Measurements from ENCODE around the genes PCDH18 and NDUFC1.

GRCh38 chr4:137359829-137360203 lies 172.5 kb downstream of the PCDH18 start:
- PRO-cap: no peak

DNA sequence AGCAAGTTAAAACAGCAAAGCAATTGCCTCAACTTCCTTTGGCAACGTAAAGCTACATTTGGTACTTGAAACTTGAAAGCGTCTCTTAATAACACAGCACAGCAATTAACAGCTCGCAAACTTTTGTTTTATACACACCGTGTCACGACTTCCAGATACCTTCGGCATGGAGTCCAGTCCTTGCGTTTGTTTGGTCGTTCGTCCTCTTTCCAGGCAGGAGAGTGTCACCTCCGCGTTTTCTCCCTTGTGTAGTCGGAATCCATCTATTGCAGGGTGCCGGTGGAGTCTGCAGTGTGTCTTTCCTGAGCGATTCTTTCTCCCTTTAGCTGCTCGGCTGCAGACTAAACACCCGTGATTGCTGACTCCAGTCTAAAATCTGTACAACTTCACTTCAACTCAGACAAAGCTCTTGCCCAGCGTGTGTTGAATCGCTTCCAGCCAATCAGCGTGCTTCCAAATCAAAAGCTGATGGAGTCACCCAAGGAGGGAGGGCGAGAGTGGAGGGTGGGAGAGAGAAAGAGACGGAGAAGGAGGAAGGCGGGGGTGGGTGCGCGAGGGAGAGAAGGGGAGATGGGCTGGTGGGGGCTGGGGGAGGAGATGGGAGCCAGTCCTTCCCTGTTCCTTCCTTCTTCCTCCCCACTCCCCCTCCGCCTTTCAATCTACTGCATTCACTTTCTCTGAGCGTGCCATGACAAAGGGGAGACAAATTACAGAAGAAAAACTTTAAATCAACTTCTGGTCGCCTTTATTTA lies at the start of gene PCDH18:
Gene PCDH18, minus strand, starts transcription at position 378 of the 752 bp plus-strand sequence.
- PRO-cap: bidirectional peak, plus-strand start at position 516 of the sequence, minus-strand start at position 347 of the sequence

- PRO-cap: no peak
These were observed 168.4 kb upstream of the PCDH18 start for GRCh38 chr4:137700591-137701170.

DNA sequence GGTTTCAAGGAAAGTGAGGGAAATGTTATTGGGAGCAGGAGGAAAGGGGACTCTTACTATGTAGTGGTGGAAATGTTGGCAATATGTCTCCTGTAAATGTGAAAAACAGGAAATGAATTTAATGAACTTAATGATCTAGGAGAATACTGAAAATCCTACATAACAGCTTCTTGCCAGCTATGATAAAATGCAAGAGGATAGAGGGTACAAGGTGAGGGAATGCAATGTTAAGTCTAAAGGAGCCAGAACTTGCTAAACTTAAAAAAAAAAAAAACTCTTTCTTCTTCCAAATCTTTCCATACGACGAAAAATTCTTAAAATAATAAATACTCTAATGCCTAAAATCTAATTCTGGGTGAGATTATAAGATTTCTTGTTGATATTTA lies 278.9 kb upstream of the PCDH18 start:
- PRO-cap: no peak

DNA sequence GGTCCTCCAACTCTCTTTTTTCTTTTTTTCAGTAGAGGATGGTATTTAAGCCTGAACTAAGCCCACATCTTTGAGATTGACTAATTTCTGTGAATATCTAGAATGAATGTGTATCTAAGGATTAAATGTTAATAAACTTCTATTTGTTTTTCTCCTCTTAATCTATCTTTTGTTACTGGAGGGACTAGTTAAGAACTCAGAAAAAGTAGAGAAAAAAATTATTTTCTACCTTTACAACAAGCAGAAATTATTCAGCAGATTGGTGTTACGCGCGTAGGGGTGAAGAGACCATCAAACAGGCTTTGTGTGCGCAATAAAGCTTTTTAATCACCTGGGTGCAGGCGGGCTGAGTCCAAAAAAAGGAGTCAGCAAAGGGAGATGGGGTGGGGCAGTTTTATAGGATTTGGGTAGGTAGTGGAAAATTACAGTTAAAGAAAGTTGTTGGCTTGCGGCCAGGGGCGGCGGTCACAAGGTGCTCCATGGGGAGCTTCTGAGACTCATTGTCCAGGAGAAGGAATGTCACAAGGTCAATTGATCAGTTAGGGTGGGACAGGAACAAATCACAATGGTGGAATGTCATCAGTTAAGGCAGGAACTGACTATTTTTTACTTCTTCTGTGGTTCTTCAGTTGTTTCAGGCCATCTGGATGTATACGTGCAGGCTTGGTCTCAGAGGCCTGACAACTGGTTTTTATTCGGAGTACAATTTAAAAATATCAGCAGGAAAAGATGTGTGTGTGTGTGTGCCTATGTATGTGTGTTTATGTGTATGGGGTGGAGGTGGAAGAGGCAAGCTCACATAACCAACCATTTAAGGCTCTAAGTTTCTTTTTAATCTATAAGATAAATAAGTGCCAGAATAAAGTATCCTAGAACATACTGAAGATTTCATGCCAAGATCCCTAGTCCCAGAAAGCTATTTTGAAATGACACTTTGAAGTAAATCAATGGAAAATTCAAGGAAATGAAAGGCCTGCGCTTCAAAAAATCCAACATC lies 129.2 kb downstream of the SLC7A11 start:
- PRO-cap: no peak

- PRO-cap: no peak
These were observed 349.1 kb upstream of the NOCT start for GRCh38 chr4:138666436-138666930.

GRCh38 chr4:138918950-138919581 lies 96.5 kb upstream of the NOCT start:
- PRO-cap: no peak

DNA sequence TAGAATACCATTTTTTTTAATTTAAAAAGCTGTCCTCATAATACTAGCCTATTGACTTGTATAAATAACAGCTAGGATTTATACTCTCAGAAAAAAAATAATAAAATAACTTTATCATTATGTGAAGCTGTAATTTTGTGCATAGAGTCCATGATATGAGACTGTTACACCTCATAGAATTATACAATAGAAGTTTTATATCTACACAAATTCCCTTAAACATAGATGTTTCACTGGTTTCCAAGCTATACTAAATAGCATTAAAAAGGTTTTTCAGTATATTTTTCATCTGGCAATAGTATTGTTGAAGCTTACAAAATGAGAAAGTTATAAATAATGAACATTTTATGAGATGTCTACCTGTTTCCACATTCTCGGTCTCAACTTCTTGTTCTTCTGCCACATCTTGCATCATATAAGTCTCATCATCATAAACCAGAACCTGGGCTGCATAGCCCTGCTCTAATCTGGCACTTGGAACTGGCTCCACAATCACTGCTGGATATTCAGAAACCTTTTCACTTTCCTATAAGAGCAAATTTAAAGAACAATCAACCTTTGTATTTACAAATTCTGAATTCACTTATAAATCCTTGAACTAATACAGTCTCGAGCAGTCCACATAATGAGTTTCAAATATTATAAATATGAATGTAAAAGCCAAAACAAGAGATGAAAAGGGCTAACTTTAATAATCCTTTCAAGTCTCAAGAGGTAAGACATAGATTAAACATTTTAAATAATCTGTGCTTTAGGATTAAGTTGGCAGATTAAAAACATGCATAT lies 52.0 kb downstream of the ELF2 start:
- PRO-cap: no peak

DNA sequence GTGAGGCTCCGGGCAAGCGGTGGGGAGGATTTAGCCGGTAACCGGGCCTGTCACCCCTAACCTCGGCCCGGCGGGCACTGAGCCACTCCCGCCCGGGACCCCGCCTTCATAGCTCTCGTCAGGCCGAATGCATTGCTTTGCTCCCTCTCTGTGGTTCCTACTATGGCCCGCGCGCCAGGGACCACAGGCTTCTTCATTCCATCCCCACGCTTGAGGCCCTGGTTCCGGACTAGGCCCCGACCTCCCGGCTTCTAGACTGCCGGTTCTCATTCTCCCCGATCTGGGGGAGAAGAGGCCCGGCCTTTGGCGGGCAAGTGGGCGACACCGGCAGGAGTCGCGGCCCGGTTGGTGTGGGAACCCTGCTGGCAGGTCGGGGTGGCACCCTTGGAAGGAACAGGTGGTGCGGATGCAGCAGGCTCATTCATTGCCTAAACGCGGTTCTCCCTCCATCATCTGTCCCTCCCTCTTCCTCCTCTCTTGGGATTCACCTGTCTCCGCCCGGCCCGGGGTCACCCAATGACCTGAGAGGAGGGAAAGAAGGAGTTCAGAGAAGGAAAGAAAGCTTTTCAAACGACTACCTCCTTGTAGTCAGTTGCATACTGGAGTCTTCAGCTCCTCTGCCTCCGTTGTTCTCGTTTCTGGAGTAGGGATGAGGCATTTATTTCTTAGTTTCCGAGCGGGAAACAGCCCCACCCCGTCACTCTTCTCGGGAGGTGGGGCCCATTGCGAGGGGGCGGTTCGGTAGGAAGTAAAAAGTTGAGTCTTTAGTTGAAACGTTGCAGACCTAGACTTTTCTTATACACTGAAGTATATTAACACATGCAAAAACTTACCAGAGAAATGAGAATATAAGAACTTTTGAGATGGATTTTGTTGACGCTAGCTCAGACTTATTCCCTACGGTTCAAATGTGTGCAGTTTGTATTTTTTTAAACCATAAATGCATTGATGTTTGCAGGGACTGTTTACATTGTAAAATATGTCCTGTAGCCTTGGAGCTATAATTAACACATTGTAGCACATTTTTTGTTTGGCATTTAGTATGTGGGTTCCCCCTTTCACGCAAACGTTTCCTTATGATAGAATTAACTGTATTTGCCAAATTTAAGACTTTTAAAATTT lies at the start of gene NDUFC1:
Gene NDUFC1, minus strand, starts transcription at position 640 of the 1,122 bp plus-strand sequence.
- PRO-cap: unidirectional peak, minus-strand start at position 79 of the sequence; unidirectional peak, minus-strand start at position 458 of the sequence; unidirectional peak, minus-strand start at position 634 of the sequence

- PRO-cap: no peak
These were observed 58.2 kb upstream of the NDUFC1 start for GRCh38 chr4:139360399-139360897.

GRCh38 chr4:139401274-139401831 lies 52.6 kb upstream of the RAB33B start:
- PRO-cap: no peak

- PRO-cap: no peak
These were observed 23.1 kb downstream of the SETD7 start for GRCh38 chr4:139532872-139533426.

GRCh38 chr4:139556691-139557619 lies 936 bp upstream of the SETD7 start:
- PRO-cap: no peak

DNA sequence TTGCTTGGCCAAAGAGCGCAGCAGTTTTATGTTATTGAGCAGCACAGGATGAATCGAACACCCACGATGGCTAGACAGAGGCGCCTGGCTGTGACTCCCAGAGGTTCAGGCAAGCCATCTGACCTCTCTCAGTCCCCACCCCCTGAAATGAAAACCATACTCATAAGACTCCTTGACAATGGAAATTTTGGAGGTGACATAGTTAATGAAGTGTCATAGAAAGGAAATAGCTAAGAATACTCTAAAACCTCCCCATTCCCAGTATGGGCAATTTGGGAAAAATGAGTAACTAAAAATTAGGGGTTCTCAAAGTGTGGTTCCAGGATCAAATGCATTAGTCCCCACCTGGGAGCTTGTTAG lies 70.7 kb downstream of the MGST2 start:
- PRO-cap: no peak

GRCh38 chr4:139770353-139770755 lies 104.7 kb downstream of the MGST2 start:
- PRO-cap: no peak

GRCh38 chr4:139802166-139802937 lies 136.7 kb downstream of the MGST2 start:
- PRO-cap: no peak

- PRO-cap: no peak
These were observed 160.6 kb downstream of the MGST2 start for GRCh38 chr4:139826043-139826699.

GRCh38 chr4:139875542-139875882 lies 209.9 kb downstream of the MGST2 start:
- PRO-cap: no peak

- PRO-cap: no peak
These were observed 149.4 kb downstream of the MAML3 start for GRCh38 chr4:140004494-140004982.

GRCh38 chr4:140004983-140005343 lies 149.0 kb downstream of the MAML3 start:
- PRO-cap: no peak

Data from ureter (tissue), 1 donor.